Foreskin fibroblast (primary cell): ENCODE measurements around a stretch of chr2.

DNA sequence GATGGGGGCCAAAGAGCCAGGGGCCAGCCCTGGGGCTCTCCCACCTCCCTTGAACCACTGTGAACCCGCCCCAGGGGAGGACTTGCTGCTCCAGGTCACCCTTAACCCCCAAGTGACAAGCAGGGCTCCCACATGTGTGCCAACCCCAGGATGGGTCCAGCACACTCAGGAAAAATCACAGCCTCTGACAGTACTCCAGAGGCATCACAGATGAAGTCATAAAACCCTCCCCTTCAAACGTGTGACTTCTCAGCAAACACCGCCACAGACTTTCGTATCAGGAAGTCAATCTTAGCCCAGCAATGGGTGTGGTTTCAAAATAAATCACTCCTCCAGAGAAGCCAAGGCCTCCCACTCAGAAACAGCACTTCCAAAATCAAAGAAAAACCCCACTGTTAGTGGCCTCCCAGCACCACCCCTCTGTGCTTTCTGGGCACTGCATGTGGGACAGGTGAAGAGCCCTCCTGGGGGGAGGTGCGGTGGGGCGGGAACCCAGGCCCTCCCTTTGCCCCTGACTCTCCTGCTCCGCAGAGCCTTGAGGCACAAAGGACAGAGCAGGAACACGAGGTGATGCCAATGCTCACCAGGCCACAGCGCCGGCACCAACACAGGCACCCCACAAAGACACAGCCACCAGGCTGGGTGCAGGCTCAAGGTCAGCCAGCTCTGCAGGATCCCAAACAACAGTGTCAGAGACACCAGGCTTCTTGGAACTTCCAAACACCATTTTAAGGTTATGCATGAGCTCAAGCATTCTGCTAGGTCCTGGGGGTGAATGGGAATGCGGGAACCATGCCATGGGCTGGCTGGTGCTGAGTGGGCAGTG is 135.5 kb downstream of the HDAC4 start:
- RRBS = no CpG with 5 or more reads among the region's 11 CpGs

DNA sequence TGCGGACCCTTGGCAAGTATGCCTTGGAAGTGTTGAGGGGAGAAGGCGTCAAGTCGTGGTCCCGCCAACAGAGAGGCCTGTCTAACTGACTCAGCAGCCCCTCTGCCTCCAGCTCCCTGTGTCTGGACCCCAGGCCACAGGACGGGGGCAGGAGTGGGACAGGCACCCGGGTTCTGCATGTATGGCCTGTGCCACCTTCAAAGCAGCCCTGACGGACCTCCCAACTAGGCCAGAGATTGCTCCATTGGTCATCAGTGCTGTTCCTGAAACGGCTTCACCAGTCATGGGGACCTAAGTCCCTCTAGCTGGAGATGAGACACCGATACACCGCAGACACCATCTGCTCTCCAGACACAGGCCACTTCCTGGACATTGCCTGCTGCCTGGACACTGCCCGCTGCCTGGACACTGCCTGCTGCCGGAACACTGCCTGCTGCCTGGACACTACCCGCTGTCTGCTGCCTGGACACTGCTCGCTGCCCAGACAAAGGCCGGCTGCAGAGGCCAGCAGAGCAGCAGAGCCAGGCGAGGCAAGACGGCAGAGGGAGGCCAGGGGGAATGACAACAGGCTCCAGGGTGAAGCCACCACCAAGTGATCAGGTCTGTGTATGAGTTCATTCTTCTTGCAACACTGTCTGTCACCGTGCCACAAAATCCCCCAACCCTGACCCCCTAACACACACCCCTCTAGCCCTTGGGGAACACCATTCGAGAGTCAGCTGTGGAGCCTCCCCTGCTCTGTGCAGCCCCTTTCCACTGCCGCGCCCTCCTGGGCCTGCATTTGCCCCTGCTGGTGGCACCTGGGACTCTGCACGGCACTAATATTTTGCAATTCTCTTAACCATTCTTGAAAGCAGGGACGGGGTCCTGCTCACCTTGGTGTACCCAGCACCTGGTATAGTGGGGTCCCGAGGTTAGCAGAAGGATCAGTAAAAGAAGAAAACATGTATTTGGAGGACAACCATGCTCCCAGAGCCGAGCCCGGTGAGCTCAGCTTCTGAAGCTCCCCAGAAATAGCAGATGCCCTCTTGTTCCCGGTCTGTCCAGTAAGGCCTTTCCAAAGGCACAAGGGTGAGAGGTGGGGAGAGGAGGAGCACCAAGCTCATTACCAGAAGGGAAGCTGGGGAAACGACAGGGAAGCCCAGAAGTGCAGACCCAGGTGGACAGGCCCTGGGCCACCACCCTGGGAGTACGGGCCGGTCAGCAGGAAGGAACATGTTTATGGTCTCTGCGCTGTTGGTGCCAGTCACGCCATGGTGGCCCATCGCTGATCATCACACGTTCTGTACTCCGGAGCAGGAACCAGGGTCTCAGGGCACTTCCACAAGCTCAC is 124.1 kb downstream of the HDAC4 start:
- RRBS = 49% methylated on average over 8 of the region's 35 CpGs

GRCh38 chr2:239295691-239296094 is 105.1 kb downstream of the HDAC4 start:
- RRBS = no CpG with 5 or more reads among the region's 3 CpGs

- RRBS = no CpG with 5 or more reads among the region's 10 CpGs
These were observed 98.7 kb downstream of the HDAC4 start for GRCh38 chr2:239301978-239302651.

GRCh38 chr2:239307851-239308460 is 92.9 kb downstream of the HDAC4 start:
- RRBS = no CpG with 5 or more reads among the region's 16 CpGs

- RRBS = 50% methylated on average over 2 of the region's 25 CpGs
These were observed 72.4 kb downstream of the HDAC4 start for GRCh38 chr2:239328111-239329225.

DNA sequence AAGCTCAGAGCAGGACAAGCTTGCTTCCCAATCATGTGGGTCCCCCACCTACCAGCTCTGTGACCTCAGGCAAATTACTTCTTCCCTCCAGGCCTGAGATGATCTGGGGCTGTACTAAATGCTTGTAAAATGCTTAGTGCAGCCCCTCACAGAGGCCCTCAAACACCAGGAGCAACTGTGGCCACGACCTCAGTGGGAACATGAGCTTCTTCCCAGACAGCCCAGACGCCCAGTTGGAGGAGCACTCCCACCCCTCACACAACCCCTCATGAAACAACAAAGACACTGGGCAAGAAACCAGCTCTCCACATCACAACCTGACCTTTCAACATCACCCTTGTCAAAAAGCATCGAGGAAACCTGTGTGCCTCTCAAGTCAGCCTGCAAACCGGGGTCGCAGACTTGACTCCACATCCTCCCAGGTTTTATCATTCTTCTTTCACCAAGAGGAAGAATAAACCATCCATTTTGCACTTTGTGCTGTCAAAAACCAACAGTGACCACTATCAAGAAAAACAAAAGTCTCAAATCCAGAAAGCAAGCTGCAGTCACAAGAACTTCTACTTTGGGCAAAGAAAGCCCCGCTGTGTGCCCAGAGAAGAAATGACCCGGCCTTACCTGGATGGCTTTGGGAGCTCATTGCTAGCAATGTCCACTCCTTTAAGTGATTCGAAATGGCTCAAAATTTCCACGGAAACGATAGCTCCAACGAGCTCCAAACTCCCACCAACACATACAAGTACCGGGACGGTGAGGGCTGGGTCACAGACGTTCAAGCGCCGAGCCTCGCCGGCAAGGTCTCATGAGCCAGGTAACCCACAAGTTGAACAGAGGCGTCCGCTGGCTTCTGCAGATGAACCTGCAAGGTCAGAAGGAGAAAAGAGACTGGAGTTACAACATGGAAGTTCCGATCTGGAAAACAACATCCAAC is 48.5 kb downstream of the HDAC4 start:
- RRBS = 97% methylated on average over 7 of the region's 21 CpGs

- RRBS = 92% methylated on average over 2 of the region's 12 CpGs
These were observed 22.1 kb downstream of the HDAC4 start for GRCh38 chr2:239378661-239379155.

DNA sequence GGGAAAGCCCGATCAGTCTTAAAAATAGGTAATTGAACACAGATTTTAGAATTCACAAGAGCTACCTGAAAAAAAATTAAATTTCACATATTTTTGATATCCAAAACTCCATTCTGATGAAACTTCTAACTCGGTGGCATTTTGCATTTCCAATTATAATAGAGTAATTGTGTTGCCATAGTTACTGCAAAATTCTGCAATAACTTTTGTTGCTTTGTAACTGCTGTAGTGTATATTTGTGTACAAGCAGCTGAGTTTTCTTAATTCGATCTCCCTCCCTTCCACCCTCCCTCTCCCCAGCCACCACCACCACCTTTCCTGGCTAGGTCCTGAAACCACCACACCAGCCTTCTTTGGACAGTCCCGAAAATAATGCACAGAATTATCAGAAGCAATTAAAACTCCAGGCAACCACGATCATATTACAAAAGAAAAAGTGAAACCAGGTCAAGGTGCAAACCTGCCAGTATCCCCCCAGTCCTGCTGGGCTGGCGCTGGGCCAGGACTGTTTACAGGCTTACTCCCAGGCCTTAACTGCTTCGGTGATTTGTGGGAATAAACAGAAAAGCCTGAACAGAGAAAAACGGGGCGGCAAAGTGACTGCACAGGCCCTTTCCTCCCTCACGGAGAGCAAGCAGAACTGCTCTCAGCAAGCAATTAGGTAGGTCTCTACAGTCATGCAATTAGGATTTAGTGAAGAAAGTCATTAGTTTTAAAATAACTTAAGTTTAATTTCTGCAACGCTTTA is 1.5 kb downstream of the HDAC4 start:
- RRBS = no CpG with 5 or more reads among the region's 11 CpGs

DNA sequence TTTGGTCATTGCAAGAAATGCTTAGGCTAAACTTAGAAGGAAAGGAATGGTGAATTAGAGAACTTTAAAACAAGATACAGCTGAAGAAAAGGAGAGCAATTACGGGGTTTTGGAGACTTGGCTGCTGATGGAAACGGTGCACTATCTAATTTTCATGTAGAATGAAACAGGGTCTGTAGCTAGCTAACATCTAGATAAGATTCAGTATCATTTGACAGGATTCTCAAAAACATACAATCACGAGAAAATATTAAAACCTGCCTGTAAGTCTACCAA is 1.5 kb upstream of the HDAC4 start:
- RRBS = no CpG with 5 or more reads among the region's 3 CpGs

- RRBS = 95% methylated on average over 3 of the region's 25 CpGs
These were observed 100.2 kb upstream of the HDAC4 start for GRCh38 chr2:239500675-239501718.

DNA sequence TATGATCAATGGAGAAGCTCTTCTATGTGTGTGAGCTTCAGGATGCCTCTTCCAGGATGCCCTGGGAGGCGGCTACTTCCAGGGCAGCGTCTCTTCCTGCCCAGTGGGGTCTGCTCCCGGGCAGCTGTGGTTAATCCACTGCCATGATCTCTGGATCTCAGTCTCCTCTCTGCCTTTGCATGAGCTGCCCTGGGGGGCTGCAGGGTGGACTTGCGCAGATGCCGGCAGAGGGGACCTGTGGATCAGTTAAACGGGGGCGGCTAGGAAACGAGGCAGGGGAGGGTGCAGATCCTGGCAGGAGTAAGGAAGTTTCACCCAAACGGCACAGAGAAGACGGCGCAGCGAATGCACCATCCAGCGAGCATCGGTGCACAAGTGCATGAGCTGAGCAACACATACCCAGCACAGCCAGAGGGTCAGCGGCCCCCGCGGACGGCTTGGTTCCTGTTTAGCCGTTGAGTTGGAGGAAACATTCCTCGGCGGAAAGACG is 86.6 kb downstream of the NDUFA10 start:
- RRBS = 86% methylated on average over 3 of the region's 22 CpGs

- RRBS = no CpG with 5 or more reads among the region's 21 CpGs
These were observed 49.2 kb downstream of the NDUFA10 start for GRCh38 chr2:239975715-239976598.

- RRBS = 0% methylated on average over 1 of the region's 27 CpGs
These were observed 574 bp downstream of the NDUFA10 start for GRCh38 chr2:240024388-240025147.

DNA sequence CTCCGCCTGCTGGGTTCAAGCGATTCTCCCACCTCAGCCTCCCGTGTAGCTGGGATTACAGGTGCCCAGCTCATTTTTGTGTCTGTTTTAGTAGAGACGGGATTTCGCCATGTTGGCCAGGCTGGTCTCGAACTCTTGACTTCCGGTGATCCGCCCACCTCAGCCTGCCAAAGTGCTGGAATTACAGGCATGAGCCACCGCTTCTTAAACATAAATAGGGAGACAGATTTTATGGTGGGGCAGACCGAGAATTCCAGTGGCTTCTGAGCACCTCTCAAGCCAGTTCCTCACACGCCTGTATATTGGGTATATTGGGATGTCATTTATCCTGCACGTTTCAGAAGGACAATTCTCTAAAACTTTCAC is 22.6 kb upstream of the OR6B2 start:
- RRBS = no CpG with 5 or more reads among the region's 12 CpGs

DNA sequence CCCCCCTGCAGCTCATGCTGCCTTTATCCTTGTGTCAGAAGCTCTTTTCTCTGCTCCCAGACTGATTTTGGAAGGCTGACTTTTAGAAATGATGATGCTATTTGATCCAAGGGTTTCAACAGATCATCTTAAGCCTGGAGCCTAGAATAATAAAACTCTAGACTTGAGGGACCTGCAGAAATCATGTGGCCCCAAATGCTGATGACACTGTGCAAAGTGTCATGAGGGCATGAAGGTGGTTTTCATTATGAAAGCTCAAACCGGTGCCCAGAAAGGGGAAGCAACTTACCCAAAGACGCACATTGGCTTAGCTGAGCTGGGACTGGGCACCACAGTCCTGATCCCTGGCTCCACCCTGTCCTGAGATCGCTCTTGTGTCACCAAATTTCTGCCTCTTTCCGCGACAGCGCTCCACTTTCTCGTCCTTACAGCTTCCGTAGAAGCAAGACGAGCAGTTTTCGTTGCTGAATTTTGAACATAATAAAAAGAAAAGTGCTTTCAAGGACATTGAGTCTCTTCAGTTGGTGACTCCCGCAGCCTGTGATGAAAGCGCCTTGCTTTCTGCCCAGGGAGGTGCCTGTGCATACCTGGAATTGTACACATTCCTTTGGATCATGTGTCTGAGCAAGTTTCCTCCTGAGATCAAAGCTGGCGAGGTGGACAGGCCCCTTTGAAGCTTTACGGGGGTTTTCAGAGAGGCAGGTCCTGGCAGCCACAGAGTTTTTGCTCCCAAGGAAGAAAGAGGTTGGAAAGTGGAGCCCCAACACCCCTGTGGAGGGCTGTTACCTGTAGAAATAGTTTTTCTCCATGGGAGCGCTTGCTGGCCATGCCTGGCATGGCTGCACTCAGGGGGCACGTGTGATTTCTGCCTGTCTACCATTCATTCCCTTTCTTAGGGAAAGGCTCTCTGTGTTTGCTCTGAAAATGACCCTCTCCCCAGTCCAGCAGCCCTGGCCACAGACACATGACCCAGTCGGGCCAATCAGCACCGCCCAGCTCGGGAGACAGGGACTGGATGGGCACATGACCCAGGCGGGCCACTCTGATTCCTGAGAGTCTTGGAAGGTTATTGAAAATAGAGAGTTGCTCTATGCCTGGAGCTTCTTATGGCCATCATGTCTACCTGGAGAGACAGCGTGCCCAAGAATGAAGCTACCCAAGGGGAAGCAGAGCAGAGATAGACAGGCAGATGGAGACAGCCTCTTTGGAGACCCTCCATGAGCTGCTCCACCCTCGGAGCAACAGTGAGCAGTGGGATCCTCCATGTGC is 115.5 kb upstream of the OTOS start:
- RRBS = no CpG with 5 or more reads among the region's 22 CpGs

- RRBS = 2% methylated on average over 54 of the region's 114 CpGs
These were observed 17.2 kb downstream of the GPC1 start for GRCh38 chr2:240452415-240453330.

DNA sequence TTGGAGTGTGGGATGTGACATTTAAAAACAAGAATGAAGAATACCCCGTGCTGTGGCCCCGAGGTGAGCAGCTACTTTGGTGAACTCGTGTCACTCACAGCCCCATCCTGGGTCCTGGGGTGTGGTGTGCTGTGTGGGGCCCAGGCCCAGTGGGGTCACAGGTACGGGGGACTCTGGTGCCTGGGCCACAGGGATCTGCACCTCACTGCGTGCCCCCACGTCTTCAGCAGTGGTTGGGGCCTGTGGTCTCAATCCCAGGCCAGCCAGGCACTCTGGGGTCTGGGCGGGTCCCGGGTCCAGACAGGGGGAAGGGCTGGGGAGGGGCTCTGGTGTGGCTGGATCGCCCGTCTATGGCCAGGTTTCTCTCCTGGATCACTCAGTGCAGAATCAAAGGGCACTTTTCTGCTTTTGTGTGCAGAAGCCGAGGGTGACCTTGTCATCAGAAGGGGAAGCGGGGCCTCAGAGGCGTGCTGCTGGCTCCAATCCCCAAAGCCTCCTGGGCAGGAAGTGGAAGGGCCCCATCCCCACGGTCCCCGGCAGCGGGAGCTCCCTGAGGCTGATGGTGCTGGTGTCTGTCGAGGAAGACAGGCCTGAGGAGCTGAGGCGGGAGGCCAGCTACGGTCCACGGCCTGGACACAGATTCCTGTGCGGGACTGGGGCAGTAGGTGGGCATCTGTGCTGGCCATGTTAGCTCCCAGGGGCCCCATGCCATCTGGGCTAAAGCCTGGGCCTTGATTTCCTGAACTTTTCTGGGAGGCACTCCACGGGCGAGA is 1.5 kb downstream of the GPR35 start:
- RRBS = no CpG with 5 or more reads among the region's 23 CpGs

GRCh38 chr2:240800291-240800723 is 19.7 kb downstream of the KIF1A start:
- RRBS = no CpG with 5 or more reads among the region's 14 CpGs

DNA sequence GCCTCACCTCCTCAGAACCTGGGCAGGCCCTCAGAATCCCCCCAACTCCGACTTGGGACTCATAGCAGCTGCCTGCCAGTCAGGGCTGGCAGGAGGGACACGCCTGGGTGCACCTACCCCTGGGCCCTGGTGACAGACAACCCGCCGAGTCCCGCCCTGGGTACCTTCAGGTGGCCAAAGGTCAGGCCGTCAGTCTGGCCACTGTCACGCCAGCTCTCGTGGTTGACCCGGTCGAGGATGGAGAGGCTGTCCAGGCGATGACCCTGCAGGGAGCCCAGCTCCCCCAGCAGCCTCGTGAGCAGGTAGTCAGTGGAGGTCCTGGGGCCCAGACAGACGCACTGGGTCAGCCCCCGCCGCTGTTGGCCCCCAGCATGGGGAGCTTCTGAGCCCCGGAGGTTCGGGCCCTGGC is 6.1 kb downstream of the MAB21L4 start:
- RRBS = 65% methylated on average over 2 of the region's 17 CpGs